Skeletal muscle tissue (tissue), 7 donors: ENCODE measurements around the genes ATG16L2, PLEKHB1 and RAB6A.

- PRO-cap, 3 experiments = no peak in any of the 3 experiments
- RAMPAGE, long total RNA = no peak
- RRBS, 2 experiments = no CpG with 5 or more reads among the region's 9 CpGs
Measured at GRCh38 chr11:72741241-72741830, 10.9 kb downstream of the ARAP1 start.

DNA sequence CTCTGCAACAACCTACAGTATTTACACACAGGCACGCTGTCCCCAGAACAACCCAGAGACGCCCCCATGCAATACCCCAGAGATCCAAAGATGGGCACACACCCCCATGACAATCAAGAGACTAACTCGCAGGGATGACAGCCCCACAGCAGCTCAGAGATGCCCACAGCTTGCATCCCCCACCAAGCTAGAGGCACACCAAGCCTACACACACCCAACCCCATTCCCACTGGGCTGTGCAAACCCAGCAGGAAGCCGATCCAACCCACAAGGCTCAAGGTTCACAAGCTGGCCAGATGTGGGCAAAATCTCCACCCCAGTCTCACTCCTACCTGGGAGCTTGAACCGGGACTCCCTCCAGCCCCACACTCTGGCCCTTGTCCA, 11.7 kb downstream of the STARD10 start:
- PRO-cap, 3 experiments = no peak in any of the 3 experiments
- RAMPAGE, long total RNA = no peak
- RRBS, 2 experiments = no CpG with 5 or more reads among the region's 5 CpGs

- PRO-cap, 3 experiments = no peak in any of the 3 experiments
- RAMPAGE, long total RNA = no peak
- RRBS, 2 experiments = no CpG with 5 or more reads among the region's 15 CpGs
Measured at GRCh38 chr11:72782524-72783305, 11.1 kb downstream of the STARD10 start.

DNA sequence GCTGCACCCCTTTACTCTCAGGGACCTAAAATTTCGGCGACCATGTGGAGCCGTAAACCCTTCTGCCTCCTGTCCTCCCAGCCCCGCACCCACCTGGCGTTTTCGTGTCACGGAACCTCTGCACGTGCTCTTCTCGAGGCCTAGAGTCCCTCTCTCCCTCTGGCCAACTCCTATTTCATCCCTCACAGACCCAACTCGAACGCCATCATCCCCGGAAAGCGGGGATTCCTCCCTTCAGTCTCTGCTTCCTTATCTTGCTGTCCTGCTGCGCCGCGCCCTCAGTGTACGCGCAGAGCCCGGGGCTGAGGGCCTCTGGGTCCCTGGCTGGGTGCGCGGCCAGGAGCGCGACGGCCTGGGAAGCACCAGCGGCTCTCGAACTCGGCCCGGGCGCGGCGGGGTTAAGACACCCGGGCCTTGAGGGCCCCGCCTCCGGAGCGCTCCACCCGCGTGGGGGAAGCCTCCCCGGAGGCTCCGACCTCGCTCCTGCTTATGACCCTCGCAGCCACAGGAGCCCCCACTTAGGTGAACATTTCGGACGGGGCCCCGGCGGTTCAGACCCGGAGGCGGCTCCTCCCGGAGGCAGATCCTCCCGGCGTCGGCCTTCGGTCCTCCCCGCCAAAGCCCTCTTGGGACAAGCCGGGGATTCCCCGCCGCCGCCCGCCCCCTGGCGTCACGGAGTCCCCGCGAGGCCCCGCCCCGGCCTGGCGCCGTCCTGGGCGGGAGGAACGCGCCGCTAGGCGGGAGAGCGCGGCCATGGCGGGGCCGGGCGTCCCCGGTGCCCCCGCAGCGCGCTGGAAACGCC, at the start of gene ATG16L2:
TSS of gene ATG16L2 (plus strand) at position 719 of the 802 bp plus-strand sequence.
- PRO-cap, 3 experiments = peak in 3 of 3 experiments; most common plus-strand start position 743 of the sequence (in 2); most common minus-strand start position 373 of the sequence (in 2)
- RAMPAGE, long total RNA = no peak
- RRBS, 2 experiments = 2% methylated on average over 52 of the region's 81 CpGs

GRCh38 chr11:73047992-73048501, 94.1 kb downstream of the FCHSD2 start:
- PRO-cap, 3 experiments = no peak in any of the 3 experiments
- RAMPAGE, long total RNA = no peak
- RRBS, 2 experiments = no CpG with 5 or more reads among the region's 2 CpGs

GRCh38 chr11:73200017-73200933, 17.8 kb upstream of the P2RY2 start:
- PRO-cap, 3 experiments = no peak in any of the 3 experiments
- RAMPAGE, long total RNA = no peak
- RRBS, 2 experiments = no CpG with 5 or more reads among the region's 5 CpGs

DNA sequence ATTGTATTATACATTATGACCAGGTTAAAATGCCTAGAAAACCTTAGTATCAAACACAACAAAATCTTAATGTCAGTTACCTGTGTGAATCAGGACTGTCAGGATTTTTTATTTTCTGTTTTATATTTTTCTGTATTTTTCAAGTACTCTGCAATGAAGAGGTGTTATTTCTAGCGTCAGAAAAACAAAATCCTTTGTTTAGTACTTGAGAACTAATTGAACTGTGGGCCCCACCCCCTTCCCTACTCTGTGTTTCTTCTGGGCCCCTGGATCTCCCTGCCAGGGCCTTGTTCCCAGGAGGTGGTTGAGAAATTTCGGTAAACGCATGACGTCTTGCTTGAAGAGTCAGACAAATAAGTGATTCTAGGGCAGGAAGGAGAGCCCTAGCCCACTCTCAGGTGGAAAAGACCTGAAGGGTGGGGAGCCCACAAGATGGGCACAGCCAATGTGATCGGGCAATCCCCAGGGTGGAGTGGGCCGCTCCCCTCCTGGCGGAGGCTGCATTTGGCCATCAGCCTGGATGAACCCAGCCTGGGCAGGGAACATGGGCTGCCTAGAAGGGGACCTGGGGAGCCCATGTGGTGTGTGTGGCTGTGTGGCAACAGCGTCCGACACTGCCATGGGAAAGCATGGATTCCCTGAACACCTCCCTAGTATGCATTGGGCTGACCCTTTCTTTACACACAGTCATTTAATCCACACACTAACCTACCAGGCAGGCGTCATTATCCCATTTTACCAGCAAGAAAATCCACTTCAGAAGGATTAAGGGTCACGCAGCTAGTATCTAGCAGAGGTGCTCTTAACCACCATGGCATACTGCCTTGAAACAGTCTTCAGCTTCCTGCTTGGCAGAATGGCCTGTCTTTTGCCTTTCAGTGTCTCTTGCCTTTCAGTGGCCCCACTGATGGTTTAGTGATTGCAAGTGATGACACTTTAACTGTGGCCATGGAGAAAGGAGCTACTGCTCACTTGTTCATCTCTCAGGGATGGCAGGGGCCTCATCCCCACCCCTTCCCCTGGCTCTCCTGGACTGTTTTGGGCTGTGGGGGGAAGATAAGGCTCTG, 16.7 kb upstream of the P2RY2 start:
- PRO-cap, 3 experiments = no peak in any of the 3 experiments
- RAMPAGE, long total RNA = no peak
- RRBS, 2 experiments = no CpG with 5 or more reads among the region's 11 CpGs

DNA sequence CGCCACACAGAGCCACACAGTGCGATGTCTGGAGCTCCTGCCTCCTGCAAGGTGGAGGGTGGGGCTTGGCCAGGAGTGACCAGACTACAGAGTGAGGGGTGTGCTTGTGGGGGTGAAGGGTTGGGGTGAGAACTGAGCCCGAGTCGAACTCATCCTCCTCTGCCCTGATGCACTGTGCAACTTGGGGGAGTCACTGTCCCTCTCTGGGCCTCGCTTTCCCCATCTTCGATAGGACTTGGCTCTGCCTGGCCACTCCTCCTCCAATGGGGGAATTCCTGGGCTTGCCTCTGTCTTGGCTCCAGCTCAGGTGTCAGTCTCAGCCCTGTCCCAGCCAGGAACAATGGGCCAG, 21.8 kb downstream of the P2RY2 start:
- PRO-cap, 3 experiments = no peak in any of the 3 experiments
- RAMPAGE, long total RNA = no peak
- RRBS, 2 experiments = no CpG with 5 or more reads among the region's 6 CpGs

DNA sequence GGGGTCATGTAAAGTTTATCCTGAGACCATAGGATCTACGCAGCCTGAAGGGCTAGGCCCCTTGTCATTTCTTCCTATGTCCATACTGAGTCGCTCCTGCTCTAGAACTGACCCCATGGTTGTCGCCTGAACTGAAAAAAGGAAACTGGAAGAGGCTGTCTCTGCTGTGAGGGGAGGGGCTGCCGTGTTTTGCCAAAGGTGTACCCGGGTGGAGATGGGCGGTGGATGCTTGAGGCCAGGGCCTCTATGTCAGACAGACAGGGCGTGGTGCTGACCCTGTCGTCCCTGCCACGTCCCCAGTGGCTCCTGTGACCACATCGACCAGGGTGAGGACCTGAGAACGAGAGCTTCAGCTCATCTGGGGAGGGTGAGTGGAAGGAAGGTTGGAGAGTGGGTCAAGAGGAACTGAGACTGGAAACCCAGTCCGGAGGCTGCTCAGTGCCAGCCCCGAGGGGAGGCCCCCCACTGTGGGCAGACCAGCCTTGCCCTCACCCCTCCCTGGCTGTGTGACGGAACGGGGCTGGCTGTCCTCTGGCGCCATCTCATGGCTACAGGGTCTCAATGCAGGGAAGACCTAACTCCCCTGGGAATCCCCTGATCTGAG, 17.1 kb downstream of the P2RY6 start:
- PRO-cap, 3 experiments = no peak in any of the 3 experiments
- RAMPAGE, long total RNA = no peak
- RRBS, 2 experiments = no CpG with 5 or more reads among the region's 16 CpGs

GRCh38 chr11:73306811-73307368, 1.2 kb upstream of the ARHGEF17 start:
- PRO-cap, 3 experiments = no peak in any of the 3 experiments
- RAMPAGE, long total RNA = no peak
- RRBS, 2 experiments = no CpG with 5 or more reads among the region's 20 CpGs

GRCh38 chr11:73313508-73314377, 5.7 kb downstream of the ARHGEF17 start:
- PRO-cap, 3 experiments = no peak in any of the 3 experiments
- RAMPAGE, long total RNA = no peak
- RRBS, 2 experiments = no CpG with 5 or more reads among the region's 8 CpGs

GRCh38 chr11:73314378-73315307, 6.6 kb downstream of the ARHGEF17 start:
- PRO-cap, 3 experiments = no peak in any of the 3 experiments
- RAMPAGE, long total RNA = no peak
- RRBS, 2 experiments = no CpG with 5 or more reads among the region's 10 CpGs

DNA sequence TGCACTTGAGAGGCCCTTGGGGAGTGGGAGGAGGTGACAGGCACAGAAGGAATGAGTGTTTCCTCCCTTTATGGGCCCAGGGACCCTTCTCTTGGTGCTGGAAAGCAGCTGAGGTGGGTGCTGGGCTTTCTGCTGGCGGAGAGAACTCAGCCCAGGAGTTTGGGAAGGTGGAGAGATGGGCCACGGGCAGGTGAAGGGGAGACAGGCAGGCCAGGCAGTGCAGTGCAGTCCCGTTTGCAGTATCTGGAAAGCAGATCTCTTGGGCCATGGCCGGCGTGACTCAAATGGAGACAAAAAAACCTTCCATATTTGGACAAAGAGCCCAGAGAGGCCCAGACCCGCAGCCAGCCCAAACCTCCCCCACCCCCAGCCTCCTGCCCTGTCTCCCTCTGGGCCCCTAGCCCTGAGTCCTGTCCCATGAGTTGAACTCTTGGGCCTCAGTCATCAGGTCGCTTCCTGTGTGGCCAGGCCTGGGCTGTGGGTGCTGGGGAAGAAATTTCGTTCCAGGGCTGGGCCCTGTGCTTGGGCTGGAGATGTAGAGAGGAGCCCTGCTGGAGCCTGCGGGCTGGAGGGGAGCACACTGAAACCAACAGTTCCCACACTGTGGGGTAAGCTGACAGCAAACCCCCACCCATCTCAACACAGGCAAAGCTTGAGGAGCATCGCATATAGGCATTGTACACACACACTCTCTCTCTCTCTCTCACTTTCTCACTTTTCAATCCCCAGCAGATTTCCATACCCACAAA, 17.0 kb downstream of the ARHGEF17 start:
- PRO-cap, 3 experiments = peak in 1 of 3 experiments; most common minus-strand start position 245 of the sequence (in 1)
- RAMPAGE, long total RNA = no peak
- RRBS, 2 experiments = no CpG with 5 or more reads among the region's 10 CpGs

GRCh38 chr11:73334495-73335208, 26.6 kb downstream of the ARHGEF17 start:
- PRO-cap, 3 experiments = no peak in any of the 3 experiments
- RAMPAGE, long total RNA = no peak
- RRBS, 2 experiments = no CpG with 5 or more reads among the region's 5 CpGs

- PRO-cap, 3 experiments = no peak in any of the 3 experiments
- RAMPAGE, long total RNA = no peak
- RRBS, 2 experiments = 77 to 78% methylated on average over 55 to 57 of the region's 71 CpGs
Measured at GRCh38 chr11:73361882-73362706, 14.1 kb upstream of the RELT start.

DNA sequence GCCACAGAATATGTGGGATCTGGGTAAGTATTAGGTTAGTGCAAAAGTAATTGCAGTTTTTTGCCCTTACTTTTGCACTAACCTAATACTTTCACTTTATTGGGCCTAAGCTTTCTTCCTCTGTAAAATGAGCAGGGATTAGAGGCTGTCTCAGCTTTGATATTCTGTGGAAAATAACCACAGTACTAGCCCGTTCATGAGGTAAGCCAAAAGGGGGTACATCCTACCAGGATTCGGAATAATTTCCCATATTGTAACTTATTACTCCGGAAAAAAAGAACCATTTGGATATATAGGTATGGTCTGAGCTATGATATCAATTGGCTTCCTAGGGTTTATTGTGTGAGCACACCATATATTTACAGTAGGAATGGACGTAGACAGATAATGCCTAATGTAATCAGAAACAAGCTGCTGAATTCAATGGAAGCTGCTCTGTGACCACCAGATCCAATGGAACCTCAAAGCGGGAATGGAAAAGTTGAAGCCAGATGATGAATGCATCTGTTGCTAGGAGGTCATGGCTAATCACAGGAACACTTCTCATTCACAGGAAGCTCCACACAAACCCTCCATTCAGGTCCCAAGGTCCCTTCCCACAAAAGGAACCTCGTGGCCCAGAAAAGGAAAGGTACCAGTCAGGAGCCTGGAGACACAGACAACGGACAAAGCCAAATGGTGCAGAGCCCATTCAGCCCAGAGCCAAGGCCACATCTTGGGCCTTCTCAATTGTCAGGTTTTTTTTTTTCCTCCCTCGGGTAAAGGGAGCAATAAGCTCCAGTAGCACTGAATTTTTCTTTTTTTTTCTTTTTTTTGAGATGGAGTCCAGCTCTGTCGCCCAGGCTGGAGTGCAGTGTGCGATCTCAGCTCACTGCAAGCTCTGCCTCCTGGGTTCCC, 87.2 kb downstream of the FAM168A start:
- PRO-cap, 3 experiments = no peak in any of the 3 experiments
- RAMPAGE, long total RNA = no peak
- RRBS, 2 experiments = no CpG with 5 or more reads among the region's 10 CpGs

DNA sequence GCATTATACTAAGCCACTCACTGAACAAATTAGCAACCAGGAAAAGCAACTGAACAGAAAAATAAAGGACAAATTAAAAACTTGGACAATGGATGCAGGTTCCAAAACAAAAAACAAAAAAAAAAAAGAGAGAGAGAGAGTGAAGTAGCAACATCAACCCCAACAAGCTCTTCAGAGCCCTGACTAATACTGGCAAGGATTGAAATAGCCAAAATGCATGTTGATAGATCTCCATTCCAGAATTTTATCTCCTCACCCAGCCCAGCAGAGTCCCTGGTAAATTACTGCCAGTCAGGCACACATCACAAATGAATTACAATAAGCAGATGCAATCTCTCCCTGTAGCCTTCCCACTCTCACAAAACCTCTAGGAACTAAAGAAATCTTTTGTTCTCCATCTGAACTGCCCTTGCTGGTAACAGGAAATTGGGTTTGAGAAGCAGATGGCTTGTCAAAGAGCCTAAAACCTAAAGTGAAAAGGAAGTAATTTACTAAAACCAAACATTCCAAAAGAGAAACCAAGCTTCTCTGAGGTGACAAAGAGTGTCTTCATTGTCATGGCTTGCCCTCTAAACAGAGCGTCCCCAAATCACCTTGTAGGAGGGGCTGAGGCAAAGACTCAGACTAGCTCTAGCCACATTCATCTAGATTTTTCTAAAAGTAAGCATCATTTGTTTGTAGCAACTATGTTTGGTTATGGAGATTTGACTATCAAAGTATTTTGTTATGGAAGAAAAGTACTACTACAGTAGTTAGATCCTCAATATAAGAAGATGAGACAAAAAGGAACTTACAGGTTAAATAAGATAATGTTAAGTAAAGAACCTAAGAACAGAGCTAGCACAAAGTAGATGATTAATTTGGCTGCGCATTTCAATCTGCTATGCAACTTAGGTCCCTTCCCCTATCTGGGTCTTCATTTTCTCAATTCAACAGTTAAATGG, 59.4 kb downstream of the FAM168A start:
- PRO-cap, 3 experiments = no peak in any of the 3 experiments
- RAMPAGE, long total RNA = no peak
- RRBS, 2 experiments = no CpG with 5 or more reads among the region's 2 CpGs

GRCh38 chr11:73595588-73596099, 2.3 kb downstream of the FAM168A start:
- PRO-cap, 3 experiments = no peak in any of the 3 experiments
- RAMPAGE, long total RNA = no peak
- RRBS, 2 experiments = no CpG with 5 or more reads among the region's 6 CpGs

DNA sequence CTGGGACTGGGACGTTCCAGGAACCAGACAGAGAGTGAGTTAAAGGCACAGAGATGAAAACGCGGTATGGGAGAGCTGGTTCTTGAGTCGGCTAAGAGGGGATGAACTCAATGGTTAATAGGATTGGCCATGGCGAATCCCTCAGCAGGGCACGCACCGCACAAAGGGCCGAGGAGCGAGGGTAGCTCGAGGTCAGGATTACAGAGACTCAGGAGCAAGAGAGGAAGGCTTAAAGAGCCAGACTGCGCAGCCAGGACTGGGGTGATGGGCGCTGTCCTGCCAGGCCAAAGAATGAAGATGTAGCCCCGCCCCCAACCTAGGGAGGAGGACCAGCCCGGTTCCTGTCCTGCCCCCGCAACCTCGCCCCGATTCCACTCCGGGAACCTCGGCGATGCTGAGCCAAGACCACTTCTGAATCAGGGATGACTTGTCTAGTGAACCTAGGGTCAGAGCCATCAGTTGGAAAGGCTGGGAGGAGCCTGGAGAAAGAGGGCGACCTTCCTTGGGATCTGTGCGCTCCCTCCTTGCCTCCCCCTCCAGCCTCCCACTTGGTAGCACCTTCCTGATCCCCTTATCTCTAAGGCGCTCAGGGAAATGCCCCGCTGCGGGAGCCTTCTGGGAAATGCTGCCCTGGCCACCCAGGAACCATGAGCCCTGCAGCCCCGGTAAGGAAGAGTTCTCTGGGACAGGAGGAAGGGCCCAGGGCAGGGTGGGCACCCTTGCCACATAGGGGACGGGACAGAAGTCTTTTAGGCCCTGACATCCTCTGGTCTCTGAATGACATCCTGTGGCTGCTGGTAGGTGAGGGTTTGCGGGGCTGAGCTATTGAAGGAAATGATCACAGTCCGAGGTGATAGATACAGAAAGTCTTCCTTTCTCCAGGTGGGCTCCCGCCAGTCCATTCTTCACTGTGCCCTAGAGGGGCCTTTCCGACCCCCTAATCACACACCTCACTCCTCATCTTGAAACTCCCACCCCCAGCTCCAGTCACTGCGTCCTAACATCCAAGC, at the start of gene PLEKHB1:
TSS of gene PLEKHB1 (plus strand) at position 620 of the 1,010 bp plus-strand sequence.
- PRO-cap, 3 experiments = no peak in any of the 3 experiments
- RAMPAGE, long total RNA = no peak
- RRBS, 2 experiments = 47 to 60% methylated on average over 5 of the region's 32 CpGs

DNA sequence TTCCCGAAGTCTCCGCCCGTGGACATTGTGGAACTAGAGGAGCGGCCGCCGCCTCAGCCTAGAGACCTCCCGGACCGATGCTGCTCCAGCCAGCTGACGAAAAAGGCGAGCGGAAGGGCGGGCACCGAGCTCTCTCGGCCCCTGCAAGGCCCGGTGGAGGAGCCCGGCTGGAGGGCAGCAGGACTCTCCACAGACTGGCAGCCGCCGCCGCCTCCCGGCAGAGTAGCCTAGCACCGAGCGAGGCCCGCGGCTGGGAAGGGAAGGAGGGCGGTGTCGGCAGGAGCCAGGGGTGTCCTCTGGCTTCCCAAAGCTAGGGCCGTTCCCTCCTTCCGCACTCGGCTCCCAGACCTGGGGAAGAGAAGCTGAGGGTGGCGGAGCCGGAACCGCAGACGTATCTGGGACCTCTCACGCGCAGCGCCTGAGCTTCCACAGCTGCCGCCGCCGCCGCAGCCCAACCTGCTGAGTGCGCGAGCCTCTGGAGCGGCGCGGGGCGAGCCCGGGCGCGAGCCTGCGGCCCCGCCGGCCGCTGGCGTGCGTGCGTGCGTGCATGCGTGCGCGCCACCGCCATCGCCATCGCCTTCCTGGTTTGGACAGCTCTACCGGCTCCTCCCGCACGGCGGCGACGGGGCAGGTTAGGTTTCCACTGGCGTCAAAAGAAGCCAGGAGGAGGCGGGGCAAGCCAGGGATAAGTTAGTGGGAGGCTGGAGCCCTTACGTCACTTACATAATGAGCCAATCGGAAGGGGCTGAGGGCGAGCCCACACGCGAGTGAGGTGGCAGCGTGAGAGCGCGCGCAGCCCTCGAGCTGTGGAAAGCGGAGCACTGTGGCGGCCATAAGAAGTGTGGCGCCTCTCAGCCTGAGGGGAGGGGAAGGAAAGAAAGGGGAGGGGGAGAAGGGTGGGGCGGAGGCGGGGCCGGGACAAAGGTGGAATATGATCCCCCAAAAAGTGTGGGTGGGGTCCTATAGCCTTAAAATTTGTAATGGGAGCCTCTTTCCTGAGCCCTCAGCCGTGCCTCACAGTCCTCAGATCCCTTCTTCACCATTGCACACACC, at the start of gene RAB6A:
TSS of gene RAB6A (minus strand) at position 465 of the 1,053 bp plus-strand sequence.
- PRO-cap, 3 experiments = peak in 3 of 3 experiments; most common plus-strand start position 762 of the sequence (in 1); most common minus-strand start position 453 of the sequence (in 2)
- RAMPAGE, long total RNA = start-site peak on the minus strand centred at position 423 of the sequence, 139 bp wide, 750 and 203 reads in 2 replicates
- RRBS, 2 experiments = 1% methylated on average over 30 of the region's 88 CpGs